HTERT-HM (cell line): ENCODE measurements around a stretch of chr2.

DNA sequence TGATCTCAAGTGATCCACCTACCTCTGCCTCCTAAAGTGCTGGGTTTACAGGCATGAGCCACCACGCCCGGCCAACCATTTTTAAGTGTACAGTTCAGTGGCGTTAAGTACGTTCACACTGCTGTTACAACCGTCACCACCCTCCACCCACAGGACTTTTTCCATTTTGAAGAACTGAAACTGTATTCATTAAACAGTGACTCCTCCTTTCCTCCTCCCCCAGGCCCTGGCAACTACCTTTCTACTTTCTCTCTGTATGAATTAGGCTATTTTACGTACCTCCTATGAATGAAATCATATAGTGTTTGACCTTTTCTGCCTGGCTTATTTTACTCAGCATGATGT lies 24.1 kb downstream of the ATP6V1C2 start:
- RRBS = no CpG with 5 or more reads among the region's 6 CpGs

GRCh38 chr2:10796852-10797600 lies 15.6 kb downstream of the PDIA6 start:
- RRBS = no CpG with 5 or more reads among the region's 3 CpGs

DNA sequence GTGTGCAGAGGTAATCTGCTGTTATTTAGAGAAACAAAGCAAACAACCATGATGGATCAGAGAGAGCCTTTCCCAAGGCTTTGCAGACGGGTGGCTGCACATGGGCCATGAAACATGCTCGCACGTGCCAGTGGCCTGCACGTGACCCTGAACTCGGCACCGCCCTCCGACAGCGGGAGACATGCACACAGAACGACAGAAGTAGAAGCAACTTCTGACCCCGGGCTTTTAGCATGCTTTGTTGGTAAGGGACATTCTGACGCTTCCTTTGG lies 108.7 kb upstream of the C2orf50 start:
- RRBS = no CpG with 5 or more reads among the region's 11 CpGs

DNA sequence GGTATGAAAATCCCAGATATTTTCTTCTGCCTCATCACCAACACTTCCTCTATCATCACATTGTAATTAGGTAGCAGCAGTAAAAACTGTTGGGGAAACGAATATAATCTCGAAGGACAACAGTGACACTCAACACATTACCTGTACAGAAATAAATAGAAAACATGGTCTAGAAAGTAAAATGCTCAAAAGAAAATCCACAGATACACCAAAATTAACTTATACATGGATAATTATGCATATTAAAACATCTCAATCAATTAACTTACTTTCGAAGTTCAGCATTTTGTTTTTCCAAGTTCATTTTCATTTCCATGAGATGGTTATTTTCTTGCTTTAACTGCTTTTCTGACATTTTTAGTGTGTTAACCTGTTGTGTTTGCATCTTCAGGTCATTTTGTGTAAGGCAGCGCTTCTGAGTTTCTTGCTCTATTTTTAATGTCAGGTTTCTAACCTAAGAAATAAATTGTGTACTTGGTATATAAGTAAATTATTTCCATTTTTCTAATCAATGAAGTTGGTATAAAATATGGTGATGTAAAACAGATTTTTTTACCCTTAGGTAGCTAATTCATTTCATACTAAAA lies 52.3 kb downstream of the SLC66A3 start:
- RRBS = no CpG with 5 or more reads among the region's 4 CpGs

GRCh38 chr2:11269704-11270300 lies 74.6 kb downstream of the ROCK2 start:
- RRBS = no CpG with 5 or more reads among the region's 4 CpGs

DNA sequence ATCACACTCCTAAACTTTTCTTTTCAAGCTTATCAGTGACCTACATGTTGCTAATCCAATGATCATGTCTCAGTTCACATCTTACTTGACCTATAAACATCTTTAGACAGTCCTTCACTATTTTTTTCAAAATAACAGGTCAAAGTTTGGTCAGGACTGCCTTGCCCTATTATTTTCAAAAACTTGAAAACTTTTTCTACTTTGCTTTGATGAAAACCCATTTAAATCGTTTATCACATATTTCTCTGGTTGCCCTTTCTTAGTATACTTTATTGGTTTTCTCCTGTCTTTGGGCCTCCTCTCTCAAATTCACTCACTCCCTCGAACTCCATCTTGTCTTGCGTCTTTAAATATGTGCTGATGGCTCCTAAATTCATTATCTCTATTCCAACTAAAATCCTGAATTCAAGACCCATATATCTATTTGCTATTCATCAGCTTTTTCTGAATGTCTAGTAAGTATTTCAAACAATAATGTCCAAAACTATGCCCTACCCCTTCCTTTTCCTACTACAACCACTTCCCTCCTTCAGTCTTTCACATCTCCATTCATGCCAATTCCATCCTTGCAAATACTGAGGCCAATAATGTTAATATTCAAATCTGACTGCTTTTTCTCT lies 40.5 kb downstream of the ROCK2 start:
- RRBS = no CpG with 5 or more reads among the region's 3 CpGs

DNA sequence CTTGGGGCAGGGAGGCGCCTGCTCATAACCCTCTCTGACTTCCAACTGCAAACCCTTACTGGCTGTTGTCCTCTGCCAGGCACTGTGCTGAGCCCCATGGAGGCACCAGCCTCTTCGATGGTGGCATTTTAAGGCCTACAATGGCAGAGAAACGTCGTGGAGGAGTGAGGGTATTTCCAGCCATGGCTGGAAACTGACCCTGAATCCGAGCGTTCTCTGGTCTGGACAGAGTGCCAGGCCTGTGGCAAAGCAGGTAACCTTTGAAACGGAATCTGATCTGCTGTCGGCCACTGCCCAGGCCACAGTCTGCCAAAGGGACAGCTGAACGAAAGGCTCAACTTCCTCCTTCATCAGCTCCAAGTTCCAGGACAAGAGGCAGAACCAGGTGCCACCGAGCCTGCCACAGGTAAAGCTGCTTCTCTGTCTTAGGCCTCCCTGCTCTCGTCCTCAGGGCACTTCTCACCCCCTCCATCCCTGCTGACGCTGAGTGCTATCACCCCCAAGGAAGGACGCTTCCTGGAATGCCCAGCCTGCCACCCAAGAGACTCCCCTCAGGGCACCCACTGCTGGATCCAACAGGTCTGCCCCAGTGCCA lies 27.1 kb upstream of the ROCK2 start:
- RRBS = no CpG with 5 or more reads among the region's 13 CpGs

DNA sequence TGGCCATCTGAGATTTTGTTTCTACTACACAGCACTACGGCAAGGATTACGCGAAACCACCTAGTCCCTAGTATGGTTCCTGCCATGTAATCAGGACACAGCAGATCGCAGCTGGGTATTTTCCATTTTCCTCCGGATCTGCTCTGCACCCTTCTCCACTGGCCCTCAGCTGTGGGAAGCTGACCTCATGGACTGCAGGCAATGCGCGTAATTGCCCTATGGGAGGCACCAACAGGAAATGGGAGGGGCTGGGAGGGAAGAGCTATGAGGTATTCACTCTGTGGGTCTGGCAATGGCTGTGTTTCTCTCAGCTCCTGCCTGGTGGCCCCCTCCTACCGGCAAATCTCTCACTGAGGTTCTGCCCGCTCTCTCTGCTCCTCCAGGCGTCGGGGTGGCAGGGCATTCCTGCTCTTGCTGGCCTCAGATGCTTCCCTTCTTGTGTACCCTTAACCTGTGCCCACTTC lies 59.3 kb upstream of the ROCK2 start:
- RRBS = no CpG with 5 or more reads among the region's 11 CpGs

GRCh38 chr2:11498445-11499014 lies 32.6 kb upstream of the E2F6 start:
- RRBS = no CpG with 5 or more reads among the region's 10 CpGs

GRCh38 chr2:11541277-11542374 lies 7.8 kb downstream of the GREB1 start:
- RRBS = no CpG with 5 or more reads among the region's 21 CpGs

DNA sequence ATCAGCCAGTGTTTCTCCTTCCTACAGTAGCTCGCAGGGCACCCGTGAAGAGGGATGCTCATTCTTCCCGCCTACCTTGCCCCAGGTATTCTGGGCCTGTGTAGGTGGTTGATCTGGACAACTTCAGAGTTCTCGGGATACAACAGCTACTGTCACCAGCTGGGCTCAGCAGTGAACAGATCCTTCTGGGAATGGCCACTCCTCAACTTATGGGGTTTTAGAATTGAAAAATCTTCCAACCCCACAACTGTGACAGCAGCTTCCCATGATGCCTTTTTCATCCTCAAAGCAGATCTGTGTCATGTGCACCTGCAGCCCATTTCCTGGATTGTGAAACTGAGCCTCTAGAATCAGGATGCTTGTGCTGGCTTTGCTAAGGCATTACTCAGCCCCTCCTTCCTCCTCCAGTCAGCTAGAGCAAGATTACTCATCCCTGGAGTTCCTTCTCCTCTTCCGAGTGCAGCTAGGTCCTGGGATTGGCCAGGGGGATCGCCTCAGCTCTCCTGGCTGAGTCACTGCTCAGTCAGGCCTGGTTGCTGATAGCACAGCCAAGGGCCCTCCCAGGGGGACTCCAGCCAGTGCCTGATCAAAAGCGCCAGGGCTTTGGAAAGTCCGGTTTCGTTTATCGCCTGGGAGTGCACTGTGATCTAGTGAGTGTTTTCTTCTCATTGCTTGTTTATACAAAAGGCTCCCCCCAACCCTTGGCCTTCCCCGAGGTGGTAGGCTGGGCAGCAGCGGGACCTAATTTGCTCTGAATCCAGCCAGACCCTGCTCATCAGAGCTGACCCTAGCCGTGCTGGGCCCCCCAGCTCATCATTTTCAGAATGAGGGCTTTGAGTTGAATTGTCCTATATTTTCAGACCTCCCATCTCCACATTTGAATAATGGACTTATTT lies 2.4 kb upstream of the LPIN1 start:
- RRBS = no CpG with 5 or more reads among the region's 13 CpGs

GRCh38 chr2:12008722-12009076 lies 262.3 kb downstream of the LPIN1 start:
- RRBS = no CpG with 5 or more reads among the region's 3 CpGs

DNA sequence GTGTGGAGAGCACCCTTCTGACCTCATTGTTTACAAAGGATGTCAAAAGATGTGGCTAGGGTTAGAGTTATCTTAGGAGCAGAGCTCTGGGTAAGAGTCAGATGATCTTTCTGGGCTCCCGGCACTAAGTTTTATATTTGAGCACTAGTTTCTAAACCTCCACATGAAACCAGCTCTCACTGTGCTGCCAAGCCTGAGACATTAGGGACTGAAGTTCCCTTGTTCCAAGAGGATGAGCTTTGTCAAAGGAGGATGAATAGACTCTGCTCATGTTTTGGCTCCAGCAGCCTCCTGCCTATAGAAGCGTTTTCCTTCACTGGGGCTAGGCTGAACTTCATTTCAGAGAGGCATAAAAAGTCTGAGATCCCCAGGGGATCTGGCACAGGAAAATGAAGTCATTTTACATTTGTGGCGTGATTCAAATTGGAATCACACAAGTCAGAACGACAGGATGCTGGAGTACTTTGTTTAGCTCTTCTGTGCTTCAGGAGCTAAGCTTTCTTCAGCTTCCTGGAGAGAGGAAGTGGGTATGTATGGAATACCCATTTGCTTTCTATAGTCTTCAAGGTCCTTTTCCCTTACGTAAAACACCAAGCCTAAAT lies 403.0 kb upstream of the TRIB2 start:
- RRBS = no CpG with 5 or more reads among the region's 5 CpGs

DNA sequence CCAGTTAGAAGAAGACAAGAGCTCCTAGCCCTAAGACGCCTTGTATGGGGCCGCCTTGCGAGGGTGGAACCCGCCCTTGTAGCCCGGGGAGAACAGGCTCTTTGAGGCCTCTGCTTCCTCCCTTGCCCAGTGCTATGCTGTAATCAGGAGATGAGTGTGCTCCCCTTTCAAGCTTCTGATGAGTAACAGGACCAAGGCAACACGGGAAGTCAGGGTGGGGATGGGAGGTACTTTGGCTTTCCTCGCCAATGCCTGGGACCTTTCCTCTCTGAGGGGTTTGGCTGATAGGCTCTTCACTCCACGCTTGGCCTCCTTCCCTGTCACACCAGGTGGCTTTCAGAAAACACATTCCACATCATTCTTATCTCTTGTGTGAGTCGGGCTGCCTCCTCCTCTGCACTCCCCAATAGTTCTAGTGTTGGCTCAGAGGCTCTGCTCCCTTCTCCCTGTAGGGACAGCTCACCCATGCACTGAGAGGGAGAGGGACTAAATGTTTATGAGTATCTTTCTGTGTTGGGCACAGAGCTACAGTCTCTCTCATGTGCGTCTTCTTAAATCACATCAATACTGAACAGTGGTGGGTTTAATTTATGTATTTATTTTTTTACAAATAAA lies 223.6 kb upstream of the TRIB2 start:
- RRBS = 6% methylated on average over 4 of the region's 10 CpGs

DNA sequence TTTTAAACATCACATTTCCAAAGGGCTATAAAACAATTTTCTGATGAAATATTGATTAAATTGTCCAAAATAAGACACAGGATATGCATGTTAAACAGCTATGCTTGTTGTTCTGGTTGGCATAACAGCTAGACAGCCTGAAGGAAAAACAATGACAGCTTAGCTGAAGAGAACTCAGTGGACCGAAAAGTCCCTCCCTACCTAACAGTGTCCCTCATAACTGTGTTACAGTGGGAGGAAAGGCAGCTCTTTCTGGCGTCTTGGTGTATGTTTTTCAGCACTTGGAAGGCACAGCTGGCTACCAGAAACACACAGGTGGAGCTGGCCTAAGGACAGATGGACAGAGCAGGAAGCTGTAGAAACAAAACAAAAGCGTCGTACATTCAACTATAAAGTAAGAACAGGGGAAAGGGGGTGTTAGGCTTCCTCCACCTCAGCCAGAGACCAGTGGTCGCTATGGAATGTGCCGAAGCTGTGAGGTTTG lies 103.6 kb upstream of the TRIB2 start:
- RRBS = no CpG with 5 or more reads among the region's 6 CpGs

DNA sequence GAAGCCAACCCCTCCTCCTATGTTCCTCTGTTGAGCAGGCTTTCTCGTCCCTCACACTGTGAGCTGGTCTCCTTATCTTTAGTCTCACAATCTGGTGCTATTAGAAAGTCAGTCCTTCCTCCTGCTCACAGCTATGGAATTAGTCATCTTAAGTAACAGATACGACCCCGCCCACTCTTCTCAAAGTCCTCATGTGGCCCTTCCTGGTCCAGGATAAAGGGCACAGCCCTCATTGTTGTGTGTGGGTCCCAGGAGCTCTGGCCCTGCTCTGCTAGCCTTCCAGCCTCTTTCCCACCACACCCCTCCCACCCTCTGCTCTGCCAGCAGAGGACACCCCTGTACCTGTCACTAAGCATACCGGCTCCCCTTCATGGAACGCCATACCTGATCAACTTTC lies 41.3 kb upstream of the TRIB2 start:
- RRBS = no CpG with 5 or more reads among the region's 5 CpGs

DNA sequence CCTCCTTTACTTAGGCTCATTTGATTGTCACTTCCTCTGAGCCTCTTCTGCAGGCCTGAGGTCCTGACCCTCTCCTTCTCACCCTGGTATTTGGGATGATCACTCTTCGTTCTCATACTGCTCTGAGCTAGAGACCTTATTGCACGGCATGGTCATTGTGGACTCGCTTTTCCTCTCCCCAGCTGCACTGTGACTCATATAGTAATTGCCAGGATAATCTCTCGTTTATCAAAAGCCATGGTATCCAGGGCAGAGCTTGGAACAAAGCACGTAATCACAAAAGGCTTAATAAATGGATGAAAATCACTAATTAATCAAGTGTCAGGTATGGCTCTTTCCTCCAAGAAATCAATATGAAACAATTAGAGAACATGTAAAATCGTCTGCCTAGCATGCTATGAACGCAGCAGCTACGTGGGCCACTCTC lies 40.9 kb upstream of the TRIB2 start:
- RRBS = no CpG with 5 or more reads among the region's 8 CpGs

DNA sequence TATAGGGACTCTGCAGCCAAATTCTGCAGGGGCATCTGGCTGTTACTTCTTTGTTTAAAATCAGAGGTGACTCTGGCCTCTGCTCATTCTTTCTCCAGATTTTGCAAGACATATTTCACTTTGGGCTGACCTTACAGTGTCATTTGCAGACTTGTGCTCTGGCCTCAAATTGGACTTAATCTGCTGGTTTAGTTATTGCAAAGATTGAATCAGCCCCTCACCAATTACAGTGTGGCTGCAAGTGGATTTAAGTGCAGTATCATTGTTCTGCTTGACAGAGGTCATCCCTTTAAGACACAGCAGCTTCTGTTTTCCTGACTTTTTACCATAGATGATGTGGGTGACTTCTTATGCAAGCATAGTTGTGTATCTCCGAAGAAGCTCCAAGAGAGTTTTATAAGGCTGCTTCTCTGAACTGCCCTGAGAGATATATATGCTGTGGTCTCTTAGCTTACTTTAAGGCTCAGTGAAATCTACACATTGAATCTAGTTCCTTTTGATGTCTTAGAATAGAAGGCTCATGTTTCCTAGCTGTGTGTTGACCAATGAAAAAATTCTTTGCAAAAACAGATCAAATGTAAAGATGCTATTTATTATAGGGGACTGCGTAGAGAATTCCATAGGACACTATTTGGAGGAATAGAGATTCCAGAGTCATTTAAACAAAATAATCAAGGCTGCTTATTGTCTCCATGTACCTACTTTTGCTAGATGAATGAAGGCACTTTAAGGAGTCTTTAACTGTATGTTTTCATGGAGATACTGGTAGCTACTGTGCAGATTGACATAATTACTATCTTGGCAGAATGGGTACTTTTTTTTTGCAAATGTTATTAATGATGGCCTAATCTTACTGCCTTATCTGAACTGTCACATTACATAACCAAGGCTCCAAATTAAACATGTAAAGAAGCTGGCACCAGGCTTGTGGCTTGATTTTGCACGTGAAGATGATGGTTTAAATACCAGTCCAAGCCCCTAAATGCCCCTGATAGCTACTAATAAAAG lies 3.7 kb downstream of the TRIB2 start:
- RRBS = no CpG with 5 or more reads among the region's 3 CpGs

DNA sequence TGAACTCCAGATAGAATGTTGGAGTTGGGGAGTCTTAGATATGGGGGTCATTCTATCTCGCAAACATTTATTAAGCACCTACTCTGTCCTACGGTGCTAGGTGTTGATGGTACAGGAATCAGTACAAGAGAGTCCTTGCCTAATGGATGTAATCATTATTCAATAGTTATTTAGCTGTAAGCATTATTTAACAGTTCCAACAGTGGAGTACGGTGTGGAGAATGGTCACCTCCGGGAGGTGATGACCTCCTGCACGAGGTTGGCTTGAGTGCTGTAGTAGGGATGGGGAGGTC lies 14.2 kb downstream of the TRIB2 start:
- RRBS = no CpG with 5 or more reads among the region's 5 CpGs